A673 (cell line): Measurements from ENCODE around the genes OTUD6A, RAB41, KIF4A, OGT, CXorf49B and PABPC1L2A.

- PRO-cap = no peak
Observed at GRCh38 chrX:70062257-70062712, at the start of gene OTUD6A. Gene OTUD6A (plus strand): TSS chrX:70062457.

DNA sequence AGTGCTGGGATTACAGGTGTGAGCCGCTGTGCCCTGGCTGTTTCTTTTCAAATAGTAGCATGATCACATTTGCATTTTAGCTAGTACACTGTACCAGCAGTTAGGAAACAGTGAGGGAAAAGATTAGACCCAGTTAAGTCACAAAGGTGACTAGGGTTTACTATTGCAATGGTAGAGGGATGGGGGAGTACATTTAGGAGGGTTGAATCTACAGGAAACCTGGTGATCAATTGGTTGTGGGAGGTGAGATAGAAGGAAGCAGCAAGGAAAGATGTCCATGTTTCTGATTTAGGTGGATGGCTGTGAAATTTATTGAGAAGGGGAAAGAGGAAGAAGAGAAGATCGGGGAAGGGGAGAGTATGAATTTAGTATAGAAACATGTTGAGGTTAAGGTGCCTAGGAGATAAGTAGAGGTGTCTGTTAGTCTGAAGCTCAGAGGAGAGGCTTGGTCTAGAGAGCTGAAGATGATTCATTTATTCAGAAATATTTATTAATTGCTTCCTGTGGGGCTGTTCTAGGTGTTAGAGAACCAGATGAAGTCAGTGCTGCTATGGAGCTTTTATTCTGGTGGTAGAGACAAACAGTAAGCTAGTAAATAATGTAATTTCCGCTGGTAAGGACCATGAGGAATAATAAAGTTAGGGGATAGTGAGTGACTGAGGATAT lies 3.9 kb downstream of the IGBP1 start:
- PRO-cap = no peak

- PRO-cap = no peak
Observed at GRCh38 chrX:70281951-70282450, at the start of gene RAB41. Gene RAB41 (plus strand): TSS chrX:70282172.

DNA sequence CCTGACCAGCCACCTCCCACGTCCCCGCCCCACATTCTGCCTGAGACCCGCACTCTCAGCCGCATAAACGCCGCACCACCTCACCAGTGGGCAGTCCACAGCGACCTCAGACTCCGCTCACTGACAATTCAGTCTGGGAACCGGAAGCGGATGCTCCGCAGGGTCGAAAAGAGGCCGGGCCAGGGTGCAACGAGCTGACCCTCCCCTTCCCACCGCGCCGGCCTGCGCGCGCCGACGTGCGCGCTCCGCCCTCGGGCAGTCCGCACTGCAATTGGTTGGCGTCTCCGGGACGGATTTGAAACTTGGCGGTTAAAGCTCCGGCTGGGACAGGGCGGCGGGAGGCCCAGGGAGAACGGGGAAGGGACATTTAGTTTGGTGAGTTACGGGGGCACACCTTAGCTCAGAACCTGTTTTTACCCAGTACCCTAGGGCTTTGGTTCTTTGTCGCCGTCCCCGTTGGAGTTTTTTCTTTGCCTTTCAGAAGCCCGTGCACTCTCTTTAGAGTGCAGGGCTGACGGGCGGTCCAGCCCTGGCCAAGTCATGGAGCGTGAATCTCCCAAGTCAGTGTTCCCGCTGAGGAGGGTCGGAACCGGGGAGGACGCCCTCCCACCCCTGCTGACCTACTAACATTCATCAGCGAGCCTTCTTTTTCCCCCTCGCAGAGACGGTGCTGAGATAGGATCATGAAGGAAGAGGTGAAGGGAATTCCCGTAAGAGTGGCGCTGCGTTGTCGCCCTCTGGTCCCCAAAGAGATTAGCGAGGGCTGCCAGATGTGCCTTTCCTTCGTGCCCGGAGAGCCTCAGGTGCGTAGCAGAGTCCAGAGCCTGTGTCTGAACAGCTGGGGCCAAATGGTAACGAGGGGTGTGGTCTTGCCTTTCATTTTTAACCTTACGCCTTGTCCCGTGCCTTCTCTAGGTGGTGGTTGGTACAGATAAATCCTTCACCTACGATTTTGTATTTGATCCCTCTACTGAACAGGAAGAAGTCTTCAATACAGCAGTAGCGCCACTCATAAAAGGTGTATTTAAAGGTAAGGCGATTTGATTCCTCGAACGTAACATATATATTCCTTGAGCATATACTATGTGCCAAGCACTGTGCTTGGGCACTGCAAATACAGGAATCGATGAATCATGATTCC lies at the start of gene KIF4A:
Gene KIF4A (plus strand): TSS at position 329 of the 1,141 bp plus-strand sequence.
- PRO-cap = bidirectional peak, plus-strand start at position 329 of the sequence, minus-strand start at position 135 of the sequence; unidirectional peak, minus-strand start at position 755 of the sequence

- PRO-cap = bidirectional peak, plus-strand start at chrX:70434028, minus-strand start at chrX:70433942; bidirectional peak, plus-strand start at chrX:70434645, minus-strand start at chrX:70434447
Observed at GRCh38 chrX:70433843-70434978, 10.4 kb upstream of the DLG3 start.

DNA sequence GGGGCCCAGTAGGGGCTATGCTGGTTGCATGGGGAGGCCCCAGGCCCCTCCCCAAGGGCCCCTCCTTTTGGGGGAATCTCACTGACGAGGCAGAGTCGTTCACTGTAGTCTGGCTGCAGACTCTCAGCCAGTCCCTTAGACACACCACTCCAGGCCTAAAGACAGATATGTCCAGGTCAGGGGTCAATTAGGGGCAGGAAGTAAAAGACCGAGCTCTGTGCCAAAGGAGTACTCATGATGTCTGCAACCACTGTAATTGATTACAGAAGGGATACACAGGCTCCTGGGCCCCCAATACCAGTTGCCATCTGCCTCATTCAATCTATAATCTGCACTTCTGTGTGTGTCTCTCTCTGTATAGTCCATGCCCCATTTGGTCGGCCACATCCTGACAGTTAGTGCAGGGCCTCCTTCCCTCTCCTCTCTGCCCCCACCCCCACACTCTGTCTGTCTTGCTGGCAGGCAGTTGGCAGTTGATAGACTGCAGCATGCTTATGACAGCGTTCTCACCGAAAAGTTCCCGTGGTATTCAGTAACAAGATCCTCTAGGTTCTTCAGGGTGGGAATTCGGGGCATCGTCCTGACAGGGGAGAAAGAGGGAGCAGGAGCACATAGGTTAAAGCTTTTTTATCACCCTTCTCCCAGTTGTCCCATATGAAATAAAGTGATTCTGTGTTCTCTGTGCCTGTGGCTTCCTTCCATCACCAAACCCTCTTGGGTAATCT lies 1.4 kb upstream of the CXorf65 start:
- PRO-cap = no peak

- PRO-cap = no peak
Observed at GRCh38 chrX:71164129-71164583, 19.5 kb downstream of the NLGN3 start.

DNA sequence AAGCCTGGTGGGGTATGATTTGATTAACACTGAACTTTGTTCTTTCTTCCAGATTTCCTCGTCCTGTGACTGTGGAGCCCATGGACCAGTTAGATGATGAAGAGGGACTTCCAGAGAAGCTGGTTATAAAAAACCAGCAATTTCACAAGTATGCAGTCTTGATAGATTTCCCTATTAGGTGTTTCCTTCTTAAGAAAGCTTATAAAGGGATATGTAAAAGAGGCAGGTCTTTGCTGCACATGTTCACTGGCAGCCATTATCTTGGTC lies 5.1 kb upstream of the ITGB1BP2 start:
- PRO-cap = no peak

DNA sequence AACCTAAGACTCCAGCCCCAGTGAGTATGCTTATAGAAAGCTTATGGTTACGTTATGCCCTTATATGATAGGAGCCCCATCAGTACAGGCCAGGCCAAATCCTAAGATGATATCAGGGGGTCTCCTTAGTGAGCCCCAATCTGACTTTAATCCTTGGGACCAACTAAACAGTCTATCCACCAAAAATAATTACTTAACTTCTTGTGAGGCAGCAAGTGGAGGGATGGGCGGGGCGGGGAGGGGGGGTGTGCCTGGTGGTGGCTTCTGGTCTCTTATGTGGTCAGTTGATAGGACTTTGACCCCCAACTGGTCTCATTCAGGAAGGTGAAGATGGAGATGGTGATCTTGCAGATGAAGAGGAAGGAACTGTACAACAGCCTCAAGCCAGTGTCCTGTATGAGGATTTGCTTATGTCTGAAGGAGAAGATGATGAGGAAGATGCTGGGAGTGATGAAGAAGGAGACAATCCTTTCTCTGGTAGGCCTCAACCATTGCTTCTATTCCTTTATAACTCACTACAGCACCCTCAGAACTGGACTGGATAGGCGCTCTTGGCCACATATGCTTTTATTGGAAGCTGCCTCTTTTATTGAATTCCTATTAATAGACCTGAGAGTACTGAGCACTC lies 73.6 kb upstream of the OGT start:
- PRO-cap = no peak

- PRO-cap = bidirectional peak, plus-strand start at chrX:71533132, minus-strand start at chrX:71532896; unidirectional peak, plus-strand start at chrX:71533298
Observed at GRCh38 chrX:71533006-71533604, at the start of gene OGT. Gene OGT (plus strand): TSS chrX:71533104.

DNA sequence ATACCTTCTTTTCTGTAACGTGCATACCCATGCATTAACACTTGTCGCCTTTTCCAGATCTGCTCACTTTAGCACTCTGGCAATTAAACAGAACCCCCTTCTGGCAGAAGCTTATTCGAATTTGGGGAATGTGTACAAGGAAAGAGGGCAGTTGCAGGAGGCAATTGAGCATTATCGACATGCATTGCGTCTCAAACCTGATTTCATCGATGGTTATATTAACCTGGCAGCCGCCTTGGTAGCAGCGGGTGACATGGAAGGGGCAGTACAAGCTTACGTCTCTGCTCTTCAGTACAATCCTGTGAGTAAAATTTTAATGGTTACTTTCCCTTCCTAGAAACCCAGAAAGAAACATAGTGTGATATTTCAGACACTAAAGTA lies 4.9 kb downstream of the OGT start:
- PRO-cap = no peak

- PRO-cap = no peak
Observed at GRCh38 chrX:71763176-71763615, at the start of gene CXorf49B. Gene CXorf49B (plus strand): TSS chrX:71763349.

DNA sequence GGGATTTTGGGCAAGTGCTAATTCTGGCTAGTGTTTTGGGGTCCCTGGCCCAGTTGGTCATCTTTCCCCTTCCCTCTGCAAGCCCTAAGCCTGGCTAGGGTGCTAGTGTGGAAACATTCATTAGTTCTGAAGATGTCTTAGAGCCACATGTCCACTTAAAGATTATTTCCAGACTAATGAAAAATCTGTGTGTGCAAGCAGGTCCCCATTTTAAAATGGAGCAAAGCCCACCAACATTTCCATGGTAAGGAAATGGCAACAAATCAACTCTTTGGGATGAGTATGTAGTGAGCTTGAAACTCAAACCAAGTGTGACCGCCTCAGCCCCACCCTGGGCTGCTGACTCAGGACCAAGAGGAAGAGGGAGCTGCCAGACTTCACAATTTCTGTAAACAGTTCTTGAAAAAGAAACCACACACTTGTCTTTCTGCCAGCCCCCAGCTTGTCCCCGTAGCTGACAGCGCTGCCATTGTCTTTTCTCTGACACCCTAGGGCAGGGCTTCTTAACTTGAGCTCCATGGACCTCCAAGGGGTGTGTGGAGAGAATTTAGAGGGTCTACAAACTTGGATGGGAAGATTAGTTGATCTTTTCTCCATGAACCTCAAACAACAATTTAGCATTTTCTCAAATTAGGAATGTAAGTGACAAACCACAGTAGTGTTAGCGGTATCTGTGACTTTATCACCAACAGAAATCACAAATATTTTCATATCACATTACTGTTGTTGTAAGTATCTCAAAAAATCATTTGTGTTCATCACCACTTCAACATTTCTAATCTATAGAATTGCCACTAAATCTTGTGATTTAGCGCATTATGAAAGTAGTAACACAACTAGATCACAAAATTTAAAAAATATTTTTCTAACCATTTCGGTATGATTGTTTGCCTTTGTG lies 60.1 kb upstream of the PIN4 start:
- PRO-cap = no peak

DNA sequence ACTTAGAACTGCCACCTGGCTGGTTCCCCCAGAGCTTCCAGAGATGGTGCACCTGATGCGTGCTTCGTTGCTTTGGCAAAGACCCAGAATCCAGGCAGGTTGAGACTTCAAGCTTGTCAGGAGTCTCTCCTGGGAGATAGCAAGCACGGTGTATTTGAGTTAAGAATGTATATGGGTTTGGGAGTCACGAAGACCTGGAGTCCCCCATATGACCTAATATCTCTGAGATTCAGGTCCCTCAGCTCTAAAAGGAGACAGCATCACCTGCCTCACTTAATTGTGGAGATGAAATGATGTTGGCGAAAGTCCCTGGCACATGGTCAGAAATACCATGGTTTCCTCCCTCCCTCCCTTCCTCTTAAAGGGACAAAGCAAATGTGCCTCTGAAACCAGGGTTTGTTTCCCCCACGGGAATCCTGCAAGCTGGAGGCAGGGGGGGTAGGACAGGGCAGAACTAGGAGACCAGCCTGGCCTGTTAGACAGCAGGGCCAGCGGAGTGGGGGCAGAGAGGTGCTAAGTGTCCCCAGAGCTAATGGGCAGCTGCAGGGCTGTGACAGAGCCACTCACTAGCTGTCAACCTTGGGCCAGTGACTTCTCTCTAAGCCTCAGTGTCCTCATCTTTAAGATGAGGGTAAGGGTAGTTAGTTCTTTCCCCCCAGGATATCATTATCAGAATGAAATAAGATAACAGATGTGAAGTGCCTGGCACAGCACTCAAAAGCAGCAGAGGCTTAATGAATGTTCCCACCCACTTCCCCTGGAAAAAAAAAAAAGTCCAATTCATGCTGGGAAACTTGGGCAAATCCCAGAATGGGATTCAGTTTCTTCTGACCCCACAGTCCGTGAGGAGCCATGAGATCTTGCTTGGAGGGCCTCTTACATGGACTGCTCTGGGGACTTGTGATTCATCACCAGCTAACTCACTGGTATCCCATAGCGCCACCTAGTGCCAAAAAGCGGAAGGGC lies 55.5 kb upstream of the PIN4 start:
- PRO-cap = no peak

GRCh38 chrX:72131442-72132328 lies 49.9 kb upstream of the PIN4 start:
- PRO-cap = bidirectional peak, plus-strand start at chrX:72132220, minus-strand start at chrX:72131921

DNA sequence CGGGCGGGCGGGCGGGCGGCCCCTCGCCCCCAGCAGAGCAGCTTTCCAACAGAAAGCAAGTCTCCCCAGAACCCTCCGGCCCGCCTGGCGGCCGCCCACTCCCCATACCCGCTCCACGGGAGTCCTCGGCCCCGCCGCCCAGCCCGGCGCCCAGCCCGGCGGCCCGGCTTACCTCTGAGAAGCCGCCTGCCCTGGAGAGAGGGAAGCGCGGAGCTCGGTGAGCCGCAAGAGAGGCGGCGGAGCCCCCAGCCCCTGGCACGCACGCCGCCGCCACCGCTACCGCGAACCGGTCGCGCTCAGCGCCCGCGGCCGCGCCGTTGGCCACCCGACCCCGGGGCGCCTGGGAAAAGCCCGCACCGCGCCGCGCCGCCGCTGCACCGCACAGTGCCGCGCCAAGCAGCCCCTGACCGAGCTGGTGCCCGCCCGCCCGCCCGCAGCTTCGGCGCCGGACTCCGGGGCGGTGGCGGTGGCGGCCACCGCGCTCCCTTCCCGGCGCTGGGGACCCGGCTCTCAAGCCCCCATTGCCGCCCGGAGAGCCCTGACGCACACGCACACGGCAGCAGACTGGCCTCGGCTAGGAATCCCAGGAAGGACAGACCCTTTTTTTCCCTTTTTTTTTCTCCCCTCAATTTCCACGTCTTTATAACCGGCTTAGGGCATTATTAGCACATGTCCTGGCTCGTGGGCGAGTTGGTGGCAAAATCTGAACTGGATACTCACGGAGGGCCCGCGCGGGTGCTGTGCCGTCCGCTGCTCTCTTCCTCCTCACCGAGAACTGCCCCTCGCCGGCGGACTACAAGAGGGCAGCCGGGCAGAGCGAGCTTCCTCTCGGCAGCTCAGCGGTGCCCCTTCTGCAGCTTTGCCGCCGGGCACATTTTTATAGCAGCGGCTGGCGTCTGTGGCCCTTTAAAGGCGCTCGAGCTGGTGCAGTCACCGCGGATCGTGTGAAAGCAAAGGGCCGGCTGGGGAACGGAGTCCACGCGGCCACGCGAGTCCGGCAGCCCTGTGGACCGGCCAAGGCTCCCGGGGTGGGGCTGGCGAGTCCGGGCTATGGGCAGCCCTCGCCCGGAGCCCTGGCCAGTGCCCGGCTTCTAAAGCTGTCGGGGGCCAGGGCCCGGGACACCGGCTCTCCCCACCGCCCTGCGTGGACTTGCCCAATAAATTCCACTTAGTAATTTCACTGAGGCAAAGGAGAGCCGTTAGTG lies 993 bp upstream of the CITED1 start:
- PRO-cap = bidirectional peak, plus-strand start at position 710 of the sequence, minus-strand start at position 566 of the sequence; bidirectional peak, plus-strand start at position 933 of the sequence, minus-strand start at position 853 of the sequence

- PRO-cap = no peak
Observed at GRCh38 chrX:73079367-73079582, at the start of gene PABPC1L2A. Gene PABPC1L2A (minus strand): TSS chrX:73079512.

- PRO-cap = bidirectional peak, plus-strand start at chrX:73851290, minus-strand start at chrX:73851093; bidirectional peak, plus-strand start at chrX:73851875, minus-strand start at chrX:73851768
Observed at GRCh38 chrX:73850896-73852039, 288.3 kb downstream of the CHIC1 start.

DNA sequence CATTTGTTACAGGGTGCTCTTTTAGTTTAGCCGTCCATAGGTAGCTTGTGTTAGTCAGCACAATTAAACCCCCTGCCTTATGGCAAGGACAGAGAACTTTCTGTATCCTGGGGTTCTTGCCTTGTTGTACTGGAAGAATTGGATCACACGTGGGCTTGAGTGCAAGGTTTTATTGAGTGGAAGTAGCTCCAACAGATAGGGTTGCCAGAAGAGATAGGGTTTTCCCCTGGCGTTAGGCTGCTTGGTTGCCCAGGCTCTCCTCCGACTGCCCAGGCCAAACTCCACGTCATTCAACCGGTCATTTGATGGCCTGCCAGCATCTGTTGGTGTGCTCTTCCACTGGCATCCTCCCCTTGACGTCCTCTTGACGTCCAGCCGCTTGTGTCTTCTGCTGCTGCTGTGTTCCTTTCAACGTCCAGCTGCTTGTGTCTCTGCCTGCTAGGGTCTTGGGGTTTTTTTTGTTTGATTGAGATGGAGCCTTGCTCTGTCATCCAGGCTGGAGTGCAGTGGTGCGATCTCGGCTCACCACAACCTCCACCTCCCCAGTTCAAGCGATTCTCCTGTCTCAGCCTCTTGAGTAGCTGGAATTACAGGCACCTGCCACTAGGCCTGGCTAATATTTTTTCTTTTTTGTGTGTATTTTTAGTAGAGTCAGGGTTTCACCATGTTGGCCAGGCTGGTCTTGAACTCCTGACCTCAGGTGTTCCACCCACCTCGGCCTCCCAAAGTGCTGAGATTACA lies 340.2 kb upstream of the ZCCHC13 start:
- PRO-cap = no peak

GRCh38 chrX:74076056-74077228 lies 227.5 kb upstream of the ZCCHC13 start:
- PRO-cap = no peak